Monocyte (primary cell): ENCODE results near the gene GRAMD4.

DNA sequence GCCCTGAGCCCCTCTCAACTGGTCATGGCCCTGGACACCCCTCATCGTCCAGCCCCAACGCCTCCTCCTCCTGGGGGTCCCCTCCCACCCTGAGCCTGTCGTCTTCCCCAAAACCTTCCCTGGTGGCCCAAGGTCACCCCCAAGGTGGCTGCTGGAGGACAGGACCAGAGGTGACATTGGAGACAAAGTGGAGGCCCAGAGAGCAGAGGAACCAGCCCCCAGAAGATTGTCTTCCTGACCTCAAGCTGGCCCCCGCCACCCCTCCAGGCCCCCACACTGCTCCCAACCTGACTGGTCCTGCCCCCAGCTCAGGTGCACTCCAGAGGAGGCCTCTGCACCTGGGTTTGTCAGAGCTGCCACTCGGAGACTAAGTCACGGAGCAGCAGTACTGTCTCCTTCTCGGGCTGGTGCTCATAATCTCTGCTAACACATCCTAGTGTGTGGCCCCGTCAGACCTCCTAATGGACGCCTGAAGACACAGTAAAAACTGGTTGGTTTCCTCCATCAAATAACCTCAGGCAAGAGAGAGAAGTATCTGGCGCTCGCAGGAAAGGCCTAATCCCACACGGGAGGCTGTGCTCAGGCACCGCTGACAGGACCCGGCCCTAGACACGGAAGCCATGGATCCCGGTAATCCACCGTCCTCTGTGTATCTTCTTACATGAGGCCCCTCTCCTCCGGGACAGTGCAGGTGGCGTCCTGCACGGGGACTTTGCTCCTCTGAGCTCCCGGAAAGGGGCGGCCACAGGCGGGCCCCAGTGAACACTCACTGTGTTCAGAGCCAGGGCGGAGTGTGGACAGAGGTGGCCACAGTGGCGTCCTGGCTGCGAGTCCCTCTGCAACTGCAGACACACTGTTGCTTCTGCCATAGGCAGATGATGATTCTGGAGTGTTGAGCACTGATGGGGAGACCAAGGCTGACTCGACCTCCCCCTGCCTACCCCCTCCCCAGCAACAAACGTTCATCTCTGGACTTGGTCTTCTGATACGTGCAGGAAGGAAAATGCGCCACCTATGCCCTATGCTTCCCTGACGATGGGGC, 95.3 kb downstream of the TRMU start:
- PRO-cap, 2 experiments = no peak in any of the 2 experiments

- PRO-cap, 2 experiments = no peak in any of the 2 experiments
These were observed 73.4 kb downstream of the CELSR1 start for GRCh38 chr22:46463861-46464588.

DNA sequence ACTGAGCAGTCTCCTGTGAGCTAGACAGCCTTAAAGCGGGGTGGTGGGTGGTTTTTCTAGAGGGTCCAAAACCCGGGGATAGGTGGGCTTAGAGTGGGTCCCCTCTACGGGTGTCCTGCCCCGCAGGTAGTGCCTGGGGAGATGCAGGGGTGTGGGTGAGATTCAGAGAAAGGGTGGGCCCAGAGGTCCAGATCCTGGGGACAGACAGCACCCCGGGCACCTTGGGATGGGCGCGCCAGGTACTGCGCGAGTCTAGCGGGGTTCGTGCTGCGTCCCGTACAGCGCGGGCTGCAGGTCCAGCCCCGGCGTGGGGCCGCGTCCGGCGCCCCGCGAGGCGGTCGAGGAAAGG, 38.9 kb upstream of the CELSR1 start:
- PRO-cap, 2 experiments = no peak in any of the 2 experiments

GRCh38 chr22:46602098-46602574, 18.1 kb upstream of the GRAMD4 start:
- PRO-cap, 2 experiments = no peak in any of the 2 experiments

- PRO-cap, 2 experiments = no peak in any of the 2 experiments
These were observed at the start of gene GRAMD4 for GRCh38 chr22:46619833-46620647. Gene GRAMD4 (plus strand): TSS chr22:46620386.

DNA sequence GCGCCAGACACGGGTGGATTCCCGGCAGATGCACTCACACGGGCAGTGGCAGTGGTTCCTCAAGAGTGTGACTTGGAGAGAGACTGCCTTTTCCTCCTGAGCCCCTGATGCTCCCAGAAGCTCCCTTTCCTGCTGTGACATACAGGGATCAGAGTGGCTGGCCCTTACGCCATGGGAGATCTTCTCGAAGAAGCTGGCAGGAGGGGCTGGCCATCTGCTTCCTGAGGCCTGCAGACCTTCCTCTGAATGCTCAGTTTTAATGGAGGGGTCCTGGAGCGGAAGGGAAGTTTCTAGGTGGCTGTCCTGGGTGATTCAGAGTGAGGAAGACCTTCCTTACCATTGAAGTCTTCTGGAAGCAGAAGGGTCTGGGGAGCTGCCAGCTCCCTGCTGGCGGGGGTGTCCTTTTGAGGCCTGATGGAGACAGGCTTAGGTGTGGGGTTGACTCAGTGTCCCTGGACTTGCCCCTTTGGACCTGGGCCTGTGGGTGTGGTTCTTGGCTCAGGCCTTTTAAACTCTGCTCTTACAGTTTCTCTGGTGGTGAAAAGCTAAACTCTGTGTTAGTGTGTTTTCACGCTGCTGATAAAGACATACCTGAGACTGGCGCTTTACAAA, 26.1 kb downstream of the GRAMD4 start:
- PRO-cap, 2 experiments = no peak in any of the 2 experiments

DNA sequence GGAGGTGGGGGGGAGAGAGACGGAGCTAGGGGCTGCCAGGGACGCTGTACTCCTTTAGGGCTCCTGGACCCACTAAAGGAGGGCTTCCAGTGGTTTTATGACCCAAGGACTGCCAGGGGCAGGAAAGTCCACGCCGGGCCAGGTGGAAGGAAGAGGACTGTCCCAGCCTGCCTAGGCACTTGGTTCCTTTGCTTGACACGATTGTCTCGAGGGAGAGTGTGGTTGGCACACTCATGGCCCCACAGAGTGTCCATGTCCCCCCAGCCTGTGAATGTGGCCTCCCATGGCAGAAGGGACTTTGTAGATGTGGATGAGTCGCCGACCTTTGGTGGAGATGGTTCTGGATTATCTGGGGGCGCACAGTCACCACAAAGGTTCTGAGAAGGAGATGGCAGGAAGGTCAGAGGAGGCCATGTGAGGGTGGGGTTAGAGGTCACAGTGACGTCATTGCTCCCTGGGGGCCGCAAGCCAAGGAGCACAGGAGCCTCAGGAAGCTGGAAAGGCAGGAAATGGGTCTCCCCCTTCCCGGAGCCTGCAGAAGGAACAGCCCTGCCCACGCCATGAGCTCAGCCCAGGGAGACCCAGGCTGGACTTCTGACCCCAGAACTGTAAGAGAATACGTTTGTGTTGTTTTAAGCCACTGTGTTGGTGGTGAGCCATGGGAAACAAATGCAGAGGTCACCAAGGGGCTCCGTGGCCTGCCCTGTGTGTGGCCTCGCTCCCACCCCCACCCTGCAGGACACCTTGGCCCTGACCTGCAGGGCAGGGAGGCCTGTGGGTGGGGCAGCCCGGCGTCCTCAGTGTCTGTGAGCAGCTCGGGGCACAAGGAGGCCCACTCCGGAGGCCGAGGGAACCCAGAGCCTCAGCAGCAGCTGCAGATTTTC, 31.9 kb downstream of the GRAMD4 start:
- PRO-cap, 2 experiments = no peak in any of the 2 experiments

GRCh38 chr22:46707435-46708160, 30.5 kb downstream of the CERK start:
- PRO-cap, 2 experiments = no peak in any of the 2 experiments

GRCh38 chr22:46727823-46728933, 9.9 kb downstream of the CERK start:
- PRO-cap, 2 experiments = peak in 2 of 2 experiments; most common minus-strand start chr22:46728264 (in 1)

DNA sequence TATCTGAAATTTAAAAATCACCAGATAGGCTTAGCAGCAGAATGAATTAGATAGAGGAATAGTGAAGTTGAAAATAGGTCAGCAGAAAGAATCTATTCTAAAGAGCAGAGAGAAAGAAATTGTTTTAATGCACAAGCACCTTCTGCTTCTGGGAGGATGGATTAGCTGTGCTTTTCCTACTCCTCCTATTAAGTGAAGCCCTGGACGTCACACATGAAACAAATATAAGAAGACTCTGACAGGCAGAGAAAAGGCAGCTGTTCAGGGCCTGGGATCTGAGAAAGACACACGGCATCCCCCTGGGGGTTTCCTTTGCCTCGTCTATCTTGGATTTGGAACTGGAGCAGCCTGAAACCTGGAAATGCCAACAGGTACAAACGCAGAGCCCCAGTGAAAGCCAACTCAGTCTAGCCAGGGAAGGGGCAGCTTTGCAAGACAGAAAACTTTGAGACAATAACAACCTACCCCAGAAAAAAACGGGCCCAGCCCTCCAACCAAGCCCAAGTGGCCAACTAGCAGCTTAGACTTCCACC, 7.5 kb downstream of the CERK start:
- PRO-cap, 2 experiments = no peak in any of the 2 experiments

DNA sequence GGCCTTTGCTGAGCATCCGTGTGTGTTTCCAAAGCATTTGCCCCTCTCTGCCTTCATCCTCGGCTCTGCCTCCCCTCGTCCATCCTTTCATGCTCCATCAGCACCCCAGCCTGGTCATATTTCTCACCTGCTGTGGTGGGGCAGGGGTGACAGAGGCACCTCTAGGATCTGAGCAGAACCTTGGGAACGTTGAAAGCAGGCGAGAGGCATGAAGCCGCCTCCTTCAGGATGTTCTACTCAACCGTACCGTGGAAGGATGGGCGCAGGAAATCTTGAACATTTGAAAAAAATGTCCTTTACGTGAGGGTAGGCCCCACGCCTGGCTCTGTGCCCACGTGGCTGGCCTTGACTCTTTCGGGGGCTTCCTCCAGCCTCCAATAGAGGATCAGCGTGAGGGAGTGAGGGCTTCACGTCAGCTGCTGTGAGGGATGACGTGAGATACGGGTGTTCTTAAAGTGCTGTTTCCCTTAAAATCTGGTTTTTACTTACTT, 90.7 kb downstream of the TBC1D22A start:
- PRO-cap, 2 experiments = no peak in any of the 2 experiments

- PRO-cap, 2 experiments = no peak in any of the 2 experiments
These were observed 101.9 kb downstream of the TBC1D22A start for GRCh38 chr22:46864135-46864977.

GRCh38 chr22:47041696-47042314, 279.4 kb downstream of the TBC1D22A start:
- PRO-cap, 2 experiments = no peak in any of the 2 experiments

- PRO-cap, 2 experiments = no peak in any of the 2 experiments
These were observed 390.8 kb downstream of the TBC1D22A start for GRCh38 chr22:47153294-47153680.

GRCh38 chr22:47153681-47154286, 391.3 kb downstream of the TBC1D22A start:
- PRO-cap, 2 experiments = no peak in any of the 2 experiments

GRCh38 chr22:47277777-47278165, 515.3 kb downstream of the TBC1D22A start:
- PRO-cap, 2 experiments = no peak in any of the 2 experiments

- PRO-cap, 2 experiments = no peak in any of the 2 experiments
These were observed 530.1 kb downstream of the TBC1D22A start for GRCh38 chr22:47292526-47292900.

DNA sequence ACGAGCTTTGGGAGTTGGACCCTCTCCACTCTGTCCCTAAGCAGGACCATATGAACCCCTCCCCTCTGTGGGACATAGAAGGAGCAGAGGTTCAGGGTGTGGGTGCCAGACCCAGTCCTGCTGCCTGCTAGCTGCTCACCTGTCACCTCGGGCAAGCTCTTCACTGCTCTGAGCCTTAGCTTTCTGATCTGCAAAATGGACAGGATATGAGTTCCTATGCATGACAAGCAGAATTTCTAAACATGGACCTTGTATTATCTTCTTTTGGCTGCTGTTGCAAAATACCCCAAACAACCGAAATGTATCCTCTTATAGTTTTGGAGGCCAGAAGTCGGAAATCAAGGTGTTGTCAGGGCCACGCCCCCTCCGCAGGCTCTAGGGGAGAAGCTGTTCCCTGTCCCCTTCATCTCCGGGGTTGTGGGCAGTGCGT, 530.7 kb downstream of the TBC1D22A start:
- PRO-cap, 2 experiments = no peak in any of the 2 experiments

- PRO-cap, 2 experiments = no peak in any of the 2 experiments
These were observed 398.9 kb upstream of the TAFA5 start for GRCh38 chr22:48090530-48090853.

DNA sequence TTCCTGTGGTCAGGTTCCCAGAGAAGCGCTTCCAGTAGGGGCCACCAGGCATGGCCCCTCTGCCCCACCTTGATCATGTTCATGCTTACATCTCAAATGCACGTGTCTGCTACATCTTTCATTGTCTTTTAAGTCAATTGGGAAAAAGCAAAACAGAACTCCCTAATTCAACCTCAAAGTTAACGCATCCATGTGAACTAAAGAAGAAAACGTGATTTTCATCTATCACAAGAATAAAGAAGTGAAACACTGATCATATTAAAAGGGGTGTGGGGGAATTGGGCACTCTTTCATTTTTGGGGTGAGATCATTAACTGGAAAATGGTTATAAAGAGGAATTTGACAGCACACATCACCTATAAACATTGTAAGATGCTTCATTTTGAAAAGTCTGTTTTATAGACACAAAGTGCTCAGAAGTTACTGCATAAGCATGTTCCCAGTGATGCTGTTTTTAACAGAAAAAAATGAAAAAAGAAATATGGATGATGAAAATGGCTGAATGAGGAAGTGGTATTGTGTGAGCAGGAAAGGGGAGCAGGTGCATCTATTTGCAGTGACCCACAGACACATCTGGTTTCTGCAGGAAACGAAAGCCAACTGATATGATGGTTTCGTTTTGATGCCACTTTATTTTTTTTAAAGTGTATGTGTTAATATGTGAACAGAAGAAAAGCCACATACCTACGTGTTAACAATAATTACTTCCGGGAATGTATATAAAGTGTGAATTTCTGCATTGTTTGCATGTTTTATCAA, 391.3 kb upstream of the TAFA5 start:
- PRO-cap, 2 experiments = no peak in any of the 2 experiments